HL-60 (cell line): Measurements from ENCODE around the genes TMEM61, C8B and DAB1.

DNA sequence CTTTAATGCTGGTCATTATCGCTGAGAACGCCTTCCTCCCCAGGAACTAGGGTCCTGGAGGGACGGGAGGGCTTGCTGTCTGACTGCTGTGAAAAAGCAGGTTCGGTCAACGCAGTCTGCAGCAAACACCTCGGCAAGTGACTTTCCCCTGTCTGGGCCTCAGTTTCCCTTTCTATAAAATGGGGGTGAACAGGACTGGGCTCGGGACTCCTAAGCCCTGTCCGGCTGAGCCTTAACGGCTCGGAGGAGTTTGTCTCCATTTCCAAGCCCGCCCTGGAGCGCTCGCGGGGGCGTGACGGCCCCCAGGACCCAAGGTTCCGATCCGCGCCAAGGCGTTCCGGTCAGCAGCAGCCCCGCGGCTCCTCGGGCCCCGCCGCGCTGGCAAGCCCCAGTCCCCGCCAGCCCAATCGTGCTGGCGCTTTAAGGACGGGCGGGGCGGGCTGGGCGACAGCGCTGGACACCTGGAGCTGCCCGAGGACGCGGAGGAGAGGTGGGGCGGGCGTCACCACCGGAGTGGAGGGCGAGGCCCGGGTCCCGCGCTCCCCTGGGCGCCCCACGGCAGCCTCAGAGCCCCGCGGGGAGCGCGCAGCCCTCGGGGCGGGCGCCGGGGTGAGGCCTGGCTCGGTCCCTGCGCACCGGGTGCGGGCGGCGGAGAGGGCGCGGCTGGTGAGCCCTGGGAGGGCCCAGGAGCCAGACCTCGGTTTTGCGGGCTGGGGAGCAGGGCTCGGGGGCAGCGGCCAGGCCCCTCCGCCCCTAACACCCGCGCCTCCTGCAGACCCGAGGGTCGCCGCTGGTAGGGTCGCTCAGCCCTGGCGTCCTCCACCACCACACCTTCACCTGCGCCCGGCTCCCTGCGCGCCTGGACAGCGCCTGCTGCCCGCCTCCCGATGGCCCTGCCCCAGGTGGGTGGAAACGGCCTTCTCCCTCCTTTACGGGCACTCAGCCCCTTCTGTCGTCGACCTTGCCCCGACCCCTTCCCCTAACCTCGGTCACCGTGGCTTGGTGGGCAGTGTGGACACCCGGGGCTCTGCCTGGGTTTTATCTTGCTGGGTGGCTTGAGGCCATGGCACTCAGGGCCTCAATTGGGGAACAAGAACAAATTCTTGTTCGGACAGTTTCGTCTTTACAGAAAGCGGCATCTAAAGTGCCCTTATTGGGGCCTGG is at the start of gene TMEM61:
TSS of gene TMEM61 (plus strand) at position 450 of the 1,164 bp plus-strand sequence.
- RRBS: 21% methylated on average over 21 of the region's 93 CpGs

DNA sequence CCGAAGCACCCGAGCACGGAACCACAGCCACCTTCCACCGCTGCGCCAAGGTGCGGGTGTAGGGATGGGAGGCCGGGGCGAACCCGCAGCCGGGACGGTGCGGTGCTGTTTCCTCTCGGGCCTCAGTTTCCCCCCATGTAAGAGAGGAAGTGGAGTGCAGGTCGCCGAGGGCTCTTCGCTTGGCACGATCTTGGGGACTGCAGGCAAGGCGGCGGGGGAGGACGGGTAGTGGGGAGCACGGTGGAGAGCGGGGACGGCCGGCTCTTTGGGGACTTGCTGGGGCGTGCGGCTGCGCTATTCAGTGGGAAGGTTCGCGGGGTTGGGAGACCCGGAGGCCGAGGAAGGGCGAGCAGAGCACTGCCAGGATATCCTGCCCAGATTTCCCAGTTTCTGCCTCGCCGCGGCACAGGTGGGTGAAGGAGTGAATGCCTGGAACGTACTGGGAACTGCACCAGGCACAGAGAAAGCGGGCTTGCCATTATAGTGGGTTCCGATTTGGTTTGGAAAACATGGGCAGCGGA is 707 bp downstream of the PCSK9 start:
- RRBS: 93% methylated on average over 3 of the region's 39 CpGs

- RRBS: no CpG with 5 or more reads among the region's 3 CpGs
Measured at GRCh38 chr1:55073720-55074294, 34.5 kb downstream of the PCSK9 start.

DNA sequence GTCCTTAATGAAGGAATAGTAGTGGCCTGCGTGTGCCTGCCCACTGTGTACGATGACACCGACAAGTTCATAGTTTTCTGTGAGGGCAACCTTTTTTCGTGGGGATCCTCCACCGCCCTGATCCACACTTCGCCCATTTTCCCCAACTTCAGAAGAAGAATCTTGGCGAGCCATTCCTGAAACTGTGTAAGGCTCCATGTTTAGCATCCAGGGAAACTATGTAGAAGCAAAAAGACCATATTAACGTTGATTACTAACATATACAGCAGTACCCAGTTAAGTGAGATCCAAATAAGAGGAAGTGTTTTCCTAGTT is 57.6 kb downstream of the PCSK9 start:
- RRBS: no CpG with 5 or more reads among the region's 8 CpGs

- RRBS: no CpG with 5 or more reads among the region's 3 CpGs
Measured at GRCh38 chr1:55362582-55363110, 147.5 kb upstream of the USP24 start.

GRCh38 chr1:55443424-55444183 is 228.4 kb upstream of the USP24 start:
- RRBS: no CpG with 5 or more reads among the region's 8 CpGs

DNA sequence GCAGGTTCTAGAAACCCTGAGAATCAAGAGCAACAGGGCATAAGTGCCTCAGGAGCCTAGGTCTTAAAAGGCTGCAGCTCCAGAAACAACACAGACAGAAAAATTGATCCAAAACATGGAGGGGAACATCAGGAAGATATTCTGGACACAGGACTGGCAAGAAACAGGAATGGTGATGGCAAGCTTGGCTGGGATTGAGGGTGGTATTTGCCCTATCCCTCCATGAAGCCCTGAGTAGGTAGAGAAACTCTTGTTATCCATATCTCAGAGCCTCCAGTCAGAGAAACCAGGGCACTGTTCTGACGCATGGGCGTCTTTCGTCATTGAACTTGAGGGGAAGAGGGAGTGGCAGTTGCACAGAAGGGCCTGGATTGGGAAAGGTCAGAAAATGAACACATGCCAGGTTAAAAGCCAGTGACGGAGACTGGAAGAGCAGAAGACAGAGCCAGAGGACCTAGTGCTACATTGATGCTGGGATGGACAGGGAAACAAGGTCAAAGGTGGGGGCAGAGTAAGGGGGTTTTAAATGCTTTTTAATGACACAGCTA is 516.8 kb downstream of the PLPP3 start:
- RRBS: no CpG with 5 or more reads among the region's 4 CpGs

GRCh38 chr1:56133903-56134170 is 445.5 kb downstream of the PLPP3 start:
- RRBS: no CpG with 5 or more reads among the region's 4 CpGs

- RRBS: no CpG with 5 or more reads among the region's 8 CpGs
Measured at GRCh38 chr1:56190122-56190742, 389.1 kb downstream of the PLPP3 start.

DNA sequence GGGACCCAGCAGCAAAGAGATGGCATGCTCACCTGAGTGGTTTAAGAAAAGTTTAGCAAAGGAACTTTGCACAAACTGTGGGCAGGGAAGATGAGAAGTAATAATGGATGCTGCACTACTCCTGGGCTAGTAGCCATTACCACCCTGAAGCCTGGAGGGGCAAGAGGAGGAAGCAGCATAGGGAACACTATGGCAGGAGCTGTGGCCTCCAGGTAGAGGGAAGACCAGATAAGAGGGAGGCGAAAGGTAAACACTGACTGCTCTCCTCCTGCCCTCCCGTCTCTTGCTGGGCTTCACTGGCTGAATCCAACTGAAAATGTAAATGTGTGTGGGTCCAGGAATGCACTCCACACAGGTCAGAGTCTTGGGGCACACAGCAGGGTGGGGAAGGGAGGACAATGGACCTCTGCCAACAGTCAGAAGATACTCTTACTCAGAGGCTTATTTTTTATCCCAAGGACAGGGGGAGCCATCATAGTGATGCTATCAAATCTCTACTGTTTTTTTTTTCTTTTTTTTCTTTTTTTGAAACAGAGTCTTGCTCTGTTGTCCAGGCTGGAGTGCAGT is 129.1 kb downstream of the PLPP3 start:
- RRBS: no CpG with 5 or more reads among the region's 2 CpGs

DNA sequence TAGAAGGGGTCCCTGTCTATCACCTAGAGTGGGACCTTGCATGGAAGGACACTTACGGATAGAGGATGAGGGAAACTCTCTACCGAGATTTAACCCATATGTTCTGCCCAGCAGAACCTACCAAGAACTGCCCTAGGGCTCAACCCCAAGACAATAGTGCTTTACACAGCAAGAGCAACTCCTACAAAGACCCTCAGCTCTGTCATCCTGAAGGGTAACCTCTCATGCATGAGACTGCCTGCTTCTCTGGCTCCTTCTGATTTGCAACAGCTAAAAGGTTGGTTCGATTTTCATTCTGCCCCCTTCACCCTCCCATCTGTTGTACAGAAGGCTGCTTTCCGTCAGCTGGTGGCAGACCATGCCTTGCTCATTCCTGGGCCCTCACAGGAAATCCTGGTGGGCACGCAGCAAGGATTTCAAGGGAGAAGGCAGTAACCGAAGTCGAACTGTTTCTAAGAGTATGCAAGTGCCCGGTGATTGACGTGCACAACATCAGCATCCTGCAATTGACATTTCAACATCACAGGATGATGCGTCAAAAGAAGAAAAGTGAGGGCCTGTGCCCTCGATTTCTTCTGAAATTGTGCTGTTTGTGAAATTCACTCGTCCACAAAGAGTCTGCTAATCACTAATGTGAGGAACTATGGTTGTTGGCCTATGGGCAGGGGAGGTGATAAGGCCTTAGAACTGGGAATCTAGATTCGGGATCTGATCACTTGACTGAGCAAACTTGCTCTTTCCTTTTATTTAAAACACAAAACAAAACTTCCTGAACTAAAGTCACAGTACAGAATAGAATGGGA is 83.9 kb downstream of the PLPP3 start:
- RRBS: no CpG with 5 or more reads among the region's 13 CpGs

DNA sequence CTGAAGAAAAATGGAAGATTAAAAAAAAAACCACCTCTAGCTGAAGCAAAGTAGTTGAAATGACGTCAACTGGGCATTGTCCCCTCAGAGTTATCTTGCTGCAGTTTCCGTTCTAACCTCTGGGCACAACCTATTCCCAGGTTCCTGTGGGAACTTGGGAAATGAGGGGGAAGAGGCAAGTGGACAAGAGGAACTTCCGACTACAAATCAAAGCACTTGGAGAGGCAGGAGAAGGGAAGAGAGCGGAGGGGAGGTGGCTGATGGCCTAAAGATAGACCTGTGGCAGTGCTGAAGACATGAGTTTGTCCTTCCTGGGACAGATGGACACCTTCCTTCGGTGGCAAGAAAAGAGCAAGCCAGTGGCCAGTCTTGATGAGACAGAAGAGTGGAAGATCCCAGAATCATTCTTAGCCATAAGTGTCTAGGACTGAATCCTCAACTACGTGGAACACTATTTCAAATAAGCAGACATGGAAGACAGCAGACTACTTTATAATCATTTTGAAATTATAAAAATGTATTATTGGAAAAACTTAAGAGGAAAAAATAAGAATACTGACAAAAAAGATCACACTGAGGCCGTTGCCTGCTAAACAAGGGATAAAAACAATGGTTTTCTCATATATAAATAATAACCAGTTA is 66.1 kb downstream of the PLPP3 start:
- RRBS: no CpG with 5 or more reads among the region's 7 CpGs

DNA sequence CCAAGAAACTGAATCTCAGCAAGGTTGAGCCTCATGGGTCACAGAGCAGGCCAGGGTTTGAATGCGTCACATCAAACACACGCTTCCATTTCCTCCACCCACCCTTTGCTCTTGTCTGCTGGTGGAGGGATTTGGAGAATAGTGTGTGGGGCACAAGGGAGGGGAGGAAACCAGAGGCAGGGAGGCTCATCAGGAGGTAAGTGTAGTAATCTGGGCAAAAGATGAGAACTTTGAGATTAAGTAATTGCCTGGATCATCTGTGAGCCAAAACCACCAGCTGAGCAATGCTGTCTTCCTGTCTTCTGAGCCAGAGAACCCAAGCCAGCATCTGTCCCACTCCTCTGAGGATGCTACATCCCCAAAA is 45.3 kb downstream of the C8B start:
- RRBS: no CpG with 5 or more reads among the region's 2 CpGs

DNA sequence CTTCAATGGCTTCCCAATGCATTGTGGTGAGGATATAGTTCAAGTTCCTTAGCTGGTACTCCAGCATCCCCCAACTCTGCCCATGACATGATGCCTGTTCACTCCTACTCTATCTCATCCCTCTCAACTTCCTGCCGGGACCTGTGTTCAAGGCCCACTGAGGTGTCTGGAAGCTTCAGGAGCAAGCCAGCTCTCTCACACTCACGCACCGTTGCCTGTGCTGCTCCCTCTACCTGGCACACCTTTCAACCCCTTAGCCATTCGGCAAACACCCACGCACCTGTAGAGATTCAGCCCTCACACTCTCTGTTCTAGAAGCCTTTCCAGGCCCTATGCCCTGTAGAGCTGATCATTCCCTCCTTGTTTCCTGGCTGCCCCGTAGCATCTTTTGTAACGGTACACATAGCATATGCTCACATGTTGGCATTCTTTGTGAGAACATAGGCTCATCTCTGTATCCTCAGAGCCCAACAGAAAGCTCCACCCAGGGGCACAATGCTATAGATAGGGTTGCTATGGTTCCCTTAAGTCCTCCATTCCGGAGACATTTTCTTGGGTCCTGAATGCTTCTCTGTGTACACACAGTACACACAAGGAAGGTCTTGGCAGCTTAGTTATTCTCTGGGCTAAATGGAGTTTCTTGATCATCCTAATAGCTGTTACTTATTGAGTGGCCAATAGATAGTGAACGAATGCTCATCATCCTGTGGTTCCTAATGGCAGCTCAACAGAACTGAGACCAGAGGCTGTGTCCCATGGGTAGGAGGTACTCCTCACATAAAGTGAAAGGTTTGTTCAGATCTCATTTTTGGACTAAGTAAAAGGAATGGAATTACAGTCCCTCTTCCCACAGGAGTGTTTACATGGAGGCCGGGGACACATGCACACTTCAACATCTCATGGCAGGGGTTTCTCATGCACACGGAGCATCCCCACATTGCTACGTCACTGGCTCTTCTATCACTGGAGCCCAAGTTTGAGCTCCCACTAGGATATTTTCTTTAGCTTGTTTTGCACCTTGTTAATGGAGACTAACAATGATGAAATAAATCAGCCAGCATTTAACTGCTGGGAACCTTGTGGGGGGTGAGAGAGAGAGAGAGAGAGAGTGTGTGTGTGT is 1.2 kb downstream of the C8B start:
- RRBS: no CpG with 5 or more reads among the region's 12 CpGs

- RRBS: no CpG with 5 or more reads among the region's 6 CpGs
Measured at GRCh38 chr1:56965510-56966542, at the start of gene C8B. Gene C8B, minus strand, starts transcription at chr1:56966015.

GRCh38 chr1:56966804-56967127 is 951 bp upstream of the C8B start:
- RRBS: no CpG with 5 or more reads among the region's 6 CpGs

DNA sequence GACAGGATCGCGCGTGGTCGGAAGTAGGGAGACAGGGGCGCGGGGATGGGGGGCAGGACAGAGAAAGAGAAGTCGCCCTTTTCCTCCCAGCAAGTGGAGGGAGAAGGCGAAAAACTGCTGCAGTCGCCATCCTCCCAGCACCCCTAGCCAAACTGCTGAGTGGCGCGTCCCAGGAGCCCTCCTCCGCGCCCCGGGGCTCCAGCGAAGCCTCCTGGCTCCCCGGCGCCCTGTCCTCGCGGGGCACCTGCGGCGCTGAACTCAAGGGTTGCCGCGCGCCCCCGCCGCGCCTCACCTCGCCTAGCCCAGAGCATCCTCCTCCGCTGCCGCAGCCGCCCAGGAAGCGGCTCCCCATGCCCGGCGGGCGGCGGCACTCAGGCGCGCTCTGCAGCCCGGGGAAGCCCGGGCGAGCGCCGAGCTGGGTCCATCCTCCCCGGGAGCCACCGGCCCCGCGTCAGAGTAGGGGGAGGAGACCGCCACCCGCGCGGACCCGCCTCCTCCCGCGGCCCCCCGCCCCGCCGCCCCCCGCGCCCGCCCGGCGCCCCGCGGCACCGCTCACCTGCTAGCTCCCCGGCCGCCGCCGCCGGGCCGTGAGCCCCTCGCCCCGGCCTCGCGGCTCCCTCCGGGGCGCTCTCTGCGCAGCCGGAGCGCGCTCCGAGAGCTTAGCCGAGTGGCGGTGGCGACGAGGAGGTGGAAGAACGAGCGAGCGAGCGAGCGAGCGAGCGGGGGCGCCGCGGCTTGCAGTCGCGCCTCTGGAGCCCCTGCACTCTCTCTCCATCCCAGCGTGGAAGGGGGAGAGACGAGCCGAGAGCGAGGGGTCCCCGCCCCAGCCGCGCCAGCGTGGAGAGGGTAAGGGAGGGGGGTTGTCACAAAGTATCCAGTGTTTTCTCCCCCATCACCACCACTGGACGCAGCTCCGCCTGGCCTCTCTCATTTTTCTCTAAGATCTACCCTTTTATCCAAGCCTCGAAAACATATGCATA is at the start of gene DAB1:
TSS of gene DAB1 (minus strand) at position 423 of the 980 bp plus-strand sequence.
- RRBS: 15% methylated on average over 16 of the region's 109 CpGs

GRCh38 chr1:57860312-57860710 is 436.5 kb upstream of the DAB1 start:
- RRBS: no CpG with 5 or more reads among the region's 3 CpGs

DNA sequence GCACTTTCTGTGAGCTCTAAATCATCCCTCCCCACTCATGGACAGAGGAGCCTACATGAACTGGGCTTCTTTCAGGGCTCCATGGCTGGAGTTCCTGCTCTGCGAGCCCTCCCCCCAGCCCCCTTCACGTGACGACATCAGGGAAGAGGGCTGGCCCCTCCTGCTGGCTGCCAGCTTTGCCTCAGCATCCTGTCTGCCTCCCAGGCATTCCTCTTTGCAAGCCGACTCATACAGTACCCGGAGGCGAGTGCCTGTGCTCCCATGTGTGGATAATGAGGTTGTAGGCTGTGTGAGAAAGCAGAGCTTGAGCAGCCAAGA is 113.8 kb downstream of the OMA1 start:
- RRBS: no CpG with 5 or more reads among the region's 6 CpGs

DNA sequence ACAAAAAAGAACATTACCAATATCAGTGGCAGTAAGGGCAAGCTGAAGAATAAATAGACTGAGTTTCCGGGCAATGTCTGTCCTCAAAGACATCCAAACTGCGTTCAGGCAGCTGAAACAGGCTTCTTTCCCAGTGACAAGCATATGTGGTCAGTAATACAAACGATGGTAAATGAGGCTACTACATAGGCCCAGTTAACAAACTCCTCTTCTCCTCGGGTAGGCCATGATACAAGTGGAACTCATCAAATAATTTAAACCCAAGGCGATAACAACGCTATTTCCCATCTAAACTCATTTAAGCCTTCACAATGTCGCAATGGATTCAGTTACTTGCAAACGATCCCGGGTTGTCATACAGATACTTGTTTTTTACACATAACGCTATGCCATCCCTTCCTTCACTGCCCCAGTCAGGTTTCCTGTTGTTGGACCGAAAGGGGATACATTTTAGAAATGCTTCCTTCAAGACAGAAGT is 1.5 kb downstream of the TACSTD2 start:
- RRBS: no CpG with 5 or more reads among the region's 11 CpGs